Metastatic Liver Carcinoma in the Lung (tissue), 2 donors: ENCODE measurements around a stretch of chr14.

DNA sequence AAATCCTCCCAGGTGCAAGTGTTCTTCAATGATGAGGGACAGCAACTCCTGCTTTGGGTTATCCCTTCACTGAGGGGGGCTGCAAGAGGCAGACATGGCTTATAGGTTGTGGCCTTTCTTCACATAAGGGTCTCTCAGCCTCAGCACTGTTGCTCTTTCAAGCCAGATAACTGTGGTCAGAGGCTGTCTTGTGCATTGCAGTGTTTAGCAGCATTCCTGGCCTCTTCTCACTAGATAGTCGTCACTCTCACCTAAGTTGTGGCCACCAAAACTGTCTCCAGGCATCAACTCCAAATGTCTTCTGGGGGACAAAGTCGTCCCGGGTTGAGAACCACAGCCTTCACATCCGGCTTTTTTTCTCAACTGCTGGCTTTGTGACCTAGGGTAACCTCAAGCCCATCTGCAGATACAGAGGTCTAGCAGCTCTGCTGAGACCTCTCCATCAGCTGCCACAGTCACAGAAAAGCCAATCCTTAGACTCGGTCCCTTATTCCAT is 180.6 kb downstream of the EFCAB11 start:
- PRO-cap, 2 experiments, result no peak in any of the 2 experiments

DNA sequence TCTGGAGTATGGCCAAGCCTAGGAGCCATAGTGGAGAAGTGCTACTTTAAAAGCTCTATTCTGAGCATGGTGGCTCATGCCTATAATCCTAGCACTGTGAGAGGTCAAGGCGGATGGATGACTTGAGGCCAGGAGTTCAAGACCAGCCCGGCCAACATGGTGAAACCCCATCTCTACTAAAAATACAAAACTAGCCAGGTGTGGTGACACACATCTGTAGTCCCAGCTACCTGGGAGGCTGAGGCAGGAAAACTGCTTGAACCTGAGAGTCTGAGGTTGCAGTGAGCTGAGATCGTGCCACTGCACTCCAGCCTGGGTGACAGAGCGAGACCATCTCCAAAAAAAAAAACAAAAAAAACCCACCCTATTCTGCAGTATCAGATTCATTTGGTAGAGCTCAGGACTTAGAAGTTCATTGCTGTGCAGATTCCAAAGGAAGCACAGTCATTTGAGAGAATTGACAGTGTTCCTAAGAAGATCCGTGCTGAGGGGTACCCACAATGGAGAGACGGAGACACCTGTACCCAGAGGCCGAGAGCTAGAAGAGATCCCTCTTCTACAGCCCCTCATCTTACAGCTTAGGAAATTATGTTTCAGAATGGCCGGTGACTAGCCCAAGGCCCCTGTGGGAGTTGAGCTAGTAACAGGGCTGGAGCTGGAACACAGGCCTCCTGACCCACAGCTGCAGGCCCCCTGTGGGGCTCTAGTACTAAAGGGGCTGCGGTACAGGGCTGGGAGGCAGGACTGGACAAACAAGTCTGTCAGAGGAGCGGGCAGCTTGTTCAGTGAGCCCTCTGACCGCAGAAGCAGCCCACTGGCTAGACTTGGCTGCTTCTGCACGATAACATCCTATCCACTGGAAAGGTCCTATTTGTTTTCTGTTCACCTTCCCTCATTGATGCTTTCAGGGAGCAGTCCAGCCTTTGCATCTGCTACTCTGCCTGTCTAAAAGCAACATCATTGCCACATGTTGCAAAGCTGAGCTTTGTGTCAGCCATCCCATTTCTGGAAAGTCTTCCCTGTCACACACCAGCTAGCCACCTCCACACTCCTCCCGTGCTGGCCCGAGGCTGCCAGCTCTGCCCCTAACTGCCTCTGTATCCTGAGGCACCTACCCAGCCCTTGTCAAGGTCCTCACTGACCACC is 9.9 kb downstream of the PSMC1 start:
- PRO-cap, 2 experiments, result no peak in any of the 2 experiments

DNA sequence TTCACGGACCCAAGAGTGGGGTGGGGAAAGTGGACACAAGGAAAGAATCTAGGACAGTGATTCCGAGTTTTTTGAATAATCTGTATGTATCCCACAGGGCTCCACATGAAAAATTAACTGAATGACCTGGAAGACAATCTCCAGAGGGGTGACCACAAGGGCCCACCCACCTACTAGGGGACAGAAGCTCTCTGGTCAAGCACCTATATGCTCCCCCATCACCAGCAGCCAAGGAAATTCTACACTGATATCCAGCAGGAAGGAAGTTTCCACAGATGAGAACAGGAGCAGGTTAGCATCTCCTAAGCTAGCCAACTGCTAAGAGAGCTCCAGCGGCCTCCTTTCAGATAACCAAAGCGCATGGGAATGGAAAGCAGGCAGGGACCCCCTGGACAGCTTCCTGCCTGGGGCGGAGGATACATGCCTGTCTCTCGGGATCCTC is 35.9 kb downstream of the PSMC1 start:
- PRO-cap, 2 experiments, result no peak in any of the 2 experiments

DNA sequence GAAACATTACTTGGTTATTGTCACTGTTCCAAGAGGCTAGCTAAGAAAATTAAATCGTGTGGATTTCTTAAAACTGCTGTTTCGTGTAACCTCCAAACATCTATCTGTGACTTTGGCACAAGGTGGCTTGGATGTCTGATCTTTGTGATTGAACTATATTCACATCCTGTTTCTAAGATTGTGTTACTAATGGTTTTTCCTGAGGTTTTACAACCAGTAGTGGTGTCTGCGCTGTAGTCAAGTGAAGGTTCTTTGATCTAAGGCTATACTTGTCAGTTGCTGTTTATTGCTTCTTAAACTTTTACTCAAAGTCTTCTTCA is 12.4 kb upstream of the CALM1 start:
- PRO-cap, 2 experiments, result no peak in any of the 2 experiments

GRCh38 chr14:90406183-90407302 is 9.7 kb downstream of the CALM1 start:
- PRO-cap, 2 experiments, result no peak in any of the 2 experiments

- PRO-cap, 2 experiments, result no peak in any of the 2 experiments
Observed at GRCh38 chr14:90443274-90444267, 46.7 kb downstream of the CALM1 start.

DNA sequence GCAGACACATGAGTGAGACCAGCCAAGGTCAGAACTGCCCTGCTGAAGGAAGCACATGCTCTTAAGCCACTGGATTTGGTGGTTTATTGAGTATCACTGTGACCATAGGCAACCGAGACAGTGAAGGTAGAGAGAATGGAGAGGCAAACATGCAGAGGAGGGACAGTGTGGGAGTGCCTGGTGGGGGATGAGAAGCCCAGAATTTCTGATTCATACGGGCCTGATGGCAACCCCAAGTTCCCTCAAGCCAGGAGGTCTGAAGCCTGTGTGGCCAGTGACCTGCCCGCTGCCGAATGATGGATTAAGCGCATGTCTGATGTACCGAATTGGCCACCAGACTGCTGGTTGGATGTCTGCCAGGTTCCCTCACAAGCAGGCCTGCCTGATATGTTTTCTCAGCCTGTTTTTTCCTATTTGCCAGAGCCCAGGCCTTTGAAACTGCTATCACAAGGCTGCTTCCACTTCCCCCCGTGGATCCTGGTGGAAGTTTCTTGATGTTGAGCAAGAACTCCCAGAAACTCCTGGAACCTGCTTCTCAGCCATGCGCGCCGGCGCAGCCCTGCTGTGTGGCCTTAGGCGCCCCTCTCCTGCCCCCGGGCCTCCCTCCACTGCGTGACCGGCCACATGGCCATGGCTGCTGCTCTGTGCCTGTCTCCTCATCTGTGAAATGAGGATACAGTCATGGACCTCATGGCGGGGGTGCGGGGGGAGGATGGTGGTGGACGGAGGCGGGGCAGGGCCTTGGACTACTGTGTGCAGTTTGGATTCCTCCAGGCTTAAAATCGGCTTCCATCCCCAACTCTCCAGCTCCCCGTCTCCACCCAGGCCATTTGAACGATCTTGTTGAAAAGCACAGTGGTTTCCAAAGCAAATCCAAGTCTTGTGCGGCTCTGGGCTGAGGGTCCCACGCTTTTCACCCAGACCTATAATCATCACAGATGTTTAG is 56.6 kb downstream of the CALM1 start:
- PRO-cap, 2 experiments, result no peak in any of the 2 experiments

DNA sequence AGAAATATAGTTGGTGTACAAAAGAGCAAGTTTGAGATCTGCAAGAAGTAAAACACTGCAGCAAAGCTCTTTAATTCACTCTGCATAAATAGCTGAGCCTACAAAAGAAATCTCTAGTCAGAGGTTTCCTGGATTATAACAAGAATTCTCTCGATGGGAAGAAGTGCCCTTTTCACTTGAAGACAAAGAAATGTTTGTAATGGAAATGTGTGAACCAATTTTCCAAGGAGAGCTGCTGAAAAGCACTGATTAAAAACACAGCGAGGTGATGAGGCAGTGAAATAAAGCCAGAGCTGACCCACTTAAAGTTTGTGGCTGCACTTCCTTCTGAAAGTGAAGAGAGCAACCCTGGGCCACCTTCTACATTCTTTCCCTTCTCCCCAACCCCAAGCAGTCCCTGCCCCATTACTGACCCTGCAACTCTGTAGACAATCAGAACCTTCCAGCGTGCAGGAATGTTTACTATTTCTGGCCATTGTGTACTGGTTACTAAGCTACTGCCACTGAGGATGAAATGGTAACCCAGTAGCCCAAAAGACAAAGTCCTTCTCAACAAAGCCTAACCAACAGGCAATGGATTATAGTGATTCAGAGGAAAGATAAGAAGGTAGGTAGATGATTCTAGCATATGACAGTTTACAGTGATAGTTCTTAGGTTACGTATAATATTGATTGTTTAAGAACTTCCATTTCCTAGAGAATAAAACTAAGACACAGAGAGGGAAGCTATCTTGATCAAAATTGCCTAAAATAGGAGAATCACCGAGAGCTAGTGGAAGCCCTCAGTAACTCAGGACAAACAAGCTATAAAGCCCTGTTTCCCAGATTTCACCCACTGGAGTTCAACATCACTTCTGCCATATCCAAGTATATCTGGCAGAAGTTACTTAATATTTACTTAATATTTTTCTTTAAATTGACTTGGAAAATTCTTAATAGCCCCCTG is 173.8 kb downstream of the TTC7B start:
- PRO-cap, 2 experiments, result no peak in any of the 2 experiments

GRCh38 chr14:90654708-90655658 is 161.2 kb downstream of the TTC7B start:
- PRO-cap, 2 experiments, result no peak in any of the 2 experiments

DNA sequence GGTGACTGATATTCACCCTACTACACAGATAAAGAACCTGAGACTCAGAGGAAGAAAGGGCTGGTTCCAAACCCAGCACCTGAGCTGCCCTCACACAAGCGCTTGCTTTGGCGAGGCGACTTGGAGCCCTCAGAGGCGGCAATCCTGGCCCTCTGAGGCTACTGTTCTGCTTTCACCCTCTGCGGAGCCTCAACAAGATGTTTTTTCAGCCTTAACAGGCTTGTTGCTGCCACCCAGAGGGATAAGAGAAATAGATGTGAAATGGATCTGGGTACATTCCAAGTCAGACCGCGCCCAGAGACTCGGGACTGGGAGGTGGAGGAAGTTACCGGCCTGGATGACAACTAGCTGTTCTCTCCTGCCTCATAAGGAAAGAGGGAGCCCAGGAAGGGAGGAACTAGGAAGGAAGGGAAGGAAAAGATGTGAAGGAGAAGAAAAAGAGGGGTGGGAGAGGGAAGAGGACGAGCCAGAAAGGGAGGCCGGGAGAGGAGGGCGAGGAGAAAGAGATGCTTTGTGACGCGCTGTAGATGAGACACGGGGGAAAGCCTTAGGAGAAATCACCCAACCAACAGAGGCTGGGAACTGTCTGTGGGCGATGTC is 89.5 kb downstream of the TTC7B start:
- PRO-cap, 2 experiments, result no peak in any of the 2 experiments

GRCh38 chr14:91095329-91095637 is 18.6 kb upstream of the DGLUCY start:
- PRO-cap, 2 experiments, result no peak in any of the 2 experiments

DNA sequence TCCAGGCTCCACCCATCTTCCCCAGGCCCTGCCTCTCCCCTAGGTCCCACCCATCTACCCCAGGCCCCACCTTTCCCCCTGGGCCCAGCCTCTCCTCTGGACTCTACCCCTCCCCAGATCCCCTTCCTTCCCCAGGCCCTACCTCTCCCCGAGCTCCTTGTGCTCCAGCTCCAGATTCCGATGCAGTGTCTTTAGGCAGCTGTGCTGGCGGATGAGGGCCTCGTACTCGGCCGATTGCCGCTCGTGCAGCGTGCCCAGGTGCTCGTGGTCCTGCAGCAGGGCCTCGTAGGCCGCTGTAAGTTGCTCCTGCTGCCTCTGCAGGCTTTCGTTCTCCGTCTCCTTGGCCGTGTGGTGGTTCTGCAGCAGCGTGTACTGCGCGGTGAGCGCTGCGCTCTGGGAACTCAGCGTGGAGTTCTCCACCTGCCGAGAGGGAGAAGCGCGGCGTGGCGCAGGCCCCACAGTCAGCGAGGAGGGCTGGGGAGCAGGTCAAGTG is 59.1 kb upstream of the GPR68 start:
- PRO-cap, 2 experiments, result no peak in any of the 2 experiments

- PRO-cap, 2 experiments, result no peak in any of the 2 experiments
Observed at GRCh38 chr14:91315611-91316611, 71.4 kb upstream of the GPR68 start.

DNA sequence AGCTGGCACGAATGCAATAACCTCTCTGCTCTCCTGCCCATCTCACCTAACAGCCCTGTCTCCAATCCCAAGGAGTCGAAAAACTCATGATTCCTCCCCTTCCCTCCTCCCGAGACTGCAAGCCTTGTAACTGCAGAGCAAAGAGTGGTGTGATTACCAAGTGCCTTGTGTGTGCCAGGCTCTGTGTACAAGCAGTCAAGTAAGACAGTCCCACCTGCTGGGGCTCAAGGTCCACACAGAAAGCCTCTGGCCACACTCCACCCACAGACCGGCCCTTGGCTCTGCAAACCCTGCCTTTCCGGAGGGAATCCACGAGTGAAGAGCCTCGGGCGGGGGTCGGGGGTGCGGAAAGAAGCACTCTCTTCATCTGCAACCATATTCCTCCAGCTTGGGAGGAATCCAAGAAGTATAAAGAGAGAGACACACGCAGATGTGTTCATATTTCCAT is 84.9 kb downstream of the CCDC88C start:
- PRO-cap, 2 experiments, result no peak in any of the 2 experiments

- PRO-cap, 2 experiments, result no peak in any of the 2 experiments
Observed at GRCh38 chr14:91349310-91350001, 68.2 kb downstream of the CCDC88C start.

- PRO-cap, 2 experiments, result no peak in any of the 2 experiments
Observed at GRCh38 chr14:91407268-91407729, 10.3 kb downstream of the CCDC88C start.

- PRO-cap, 2 experiments, result no peak in any of the 2 experiments
Observed at GRCh38 chr14:91482342-91482823, 27.7 kb downstream of the PPP4R3A start.

- PRO-cap, 2 experiments, result no peak in any of the 2 experiments
Observed at GRCh38 chr14:91483170-91483971, 26.7 kb downstream of the PPP4R3A start.

- PRO-cap, 2 experiments, result no peak in any of the 2 experiments
Observed at GRCh38 chr14:91744184-91744690, 12.4 kb upstream of the CATSPERB start.

DNA sequence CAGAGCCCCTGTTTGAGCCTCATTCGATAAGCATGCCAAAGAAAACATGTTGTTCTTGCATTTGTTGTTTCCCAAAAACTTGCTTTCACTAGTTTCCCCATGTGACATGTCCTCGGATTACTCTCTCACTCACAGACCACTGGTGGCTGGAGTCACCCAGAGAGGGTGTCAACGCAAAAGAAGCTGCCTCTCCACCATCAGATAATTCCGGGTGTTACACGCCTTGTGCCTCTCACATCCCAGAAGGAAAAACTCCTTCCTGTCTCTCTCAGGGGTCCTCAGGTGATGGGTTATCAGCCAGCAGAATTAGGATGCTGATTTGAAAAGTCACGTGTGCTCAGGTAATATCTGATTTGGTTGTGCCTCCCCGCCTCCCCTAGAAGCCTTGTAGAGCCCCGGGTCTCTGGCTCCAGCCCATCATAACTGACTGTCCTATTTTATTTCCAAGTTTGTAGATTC is 16.6 kb upstream of the TC2N start:
- PRO-cap, 2 experiments, result no peak in any of the 2 experiments